ENCODE measurements around a stretch of chr7.

DNA sequence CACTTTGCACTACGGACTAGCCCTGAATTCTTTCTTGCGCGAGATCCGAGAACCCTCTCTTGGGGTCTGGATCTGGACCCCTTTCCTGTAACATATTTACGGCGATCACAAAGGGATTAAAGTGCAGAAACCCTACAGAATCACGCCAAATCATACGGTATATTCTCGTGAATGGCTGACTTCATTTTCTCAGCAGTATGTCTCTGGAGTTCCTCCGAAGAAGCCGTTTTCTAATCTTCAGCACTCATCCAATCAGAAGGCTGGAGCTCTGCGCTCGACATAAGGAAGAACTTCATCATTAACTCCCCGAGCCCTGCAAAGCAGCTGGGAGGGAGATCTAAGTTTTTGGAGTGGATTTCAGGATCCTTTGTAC, 40.8 kb upstream of the SDK1 start:
- PRO-cap, result no peak

DNA sequence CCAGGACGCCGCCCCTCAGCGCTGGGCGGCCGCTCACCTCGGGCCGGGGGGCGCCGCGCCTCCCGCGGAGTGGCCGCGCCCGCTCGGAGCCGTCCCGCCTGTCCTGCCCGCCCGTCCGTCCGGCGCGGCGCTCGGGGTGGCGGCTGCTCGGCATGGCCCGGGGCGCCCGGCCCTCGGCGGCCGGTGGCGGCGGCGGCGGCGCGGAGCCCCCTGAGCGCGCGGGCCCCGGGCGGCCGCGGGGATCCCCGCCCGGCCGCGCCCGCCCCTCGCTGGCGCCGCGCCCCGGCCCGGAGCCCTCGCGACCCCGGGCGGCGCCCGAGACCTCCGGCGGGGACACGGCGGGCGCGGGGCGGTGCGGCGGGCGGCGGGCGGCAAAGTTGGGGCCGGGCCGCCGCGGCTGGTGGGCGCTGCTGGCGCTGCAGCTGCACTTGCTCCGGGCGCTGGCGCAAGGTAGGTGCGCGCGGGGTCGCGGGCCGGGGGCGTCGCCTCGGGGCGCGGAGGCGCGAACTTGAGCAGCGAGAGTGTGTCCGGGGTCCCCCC, 453 bp downstream of the SDK1 start:
- PRO-cap, result no peak

GRCh38 chr7:3481942-3482910, 181.2 kb downstream of the SDK1 start:
- PRO-cap, result no peak

- PRO-cap, result no peak
Measured at GRCh38 chr7:3861706-3862160, 560.7 kb downstream of the SDK1 start.

GRCh38 chr7:3866583-3867152, 565.6 kb downstream of the SDK1 start:
- PRO-cap, result no peak

DNA sequence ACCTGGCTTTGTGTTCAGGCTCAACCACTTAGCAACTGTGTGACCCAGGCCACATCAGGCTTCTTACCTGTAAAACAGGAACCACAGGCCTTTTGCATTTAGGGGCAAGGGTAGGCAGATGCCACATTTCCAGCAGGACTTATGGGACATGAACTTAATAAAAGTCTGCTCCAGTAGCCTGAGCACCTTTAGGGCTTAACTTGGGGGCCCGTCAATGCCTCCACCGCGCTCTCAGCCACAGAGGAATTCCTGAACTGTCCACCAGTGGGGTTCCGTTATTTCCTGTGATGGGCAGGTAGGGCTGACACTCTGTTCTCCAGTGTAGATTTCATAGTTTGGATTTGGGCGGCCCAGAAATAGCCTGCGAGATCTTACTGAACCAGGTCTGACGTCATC, 625.7 kb downstream of the SDK1 start:
- PRO-cap, result no peak

DNA sequence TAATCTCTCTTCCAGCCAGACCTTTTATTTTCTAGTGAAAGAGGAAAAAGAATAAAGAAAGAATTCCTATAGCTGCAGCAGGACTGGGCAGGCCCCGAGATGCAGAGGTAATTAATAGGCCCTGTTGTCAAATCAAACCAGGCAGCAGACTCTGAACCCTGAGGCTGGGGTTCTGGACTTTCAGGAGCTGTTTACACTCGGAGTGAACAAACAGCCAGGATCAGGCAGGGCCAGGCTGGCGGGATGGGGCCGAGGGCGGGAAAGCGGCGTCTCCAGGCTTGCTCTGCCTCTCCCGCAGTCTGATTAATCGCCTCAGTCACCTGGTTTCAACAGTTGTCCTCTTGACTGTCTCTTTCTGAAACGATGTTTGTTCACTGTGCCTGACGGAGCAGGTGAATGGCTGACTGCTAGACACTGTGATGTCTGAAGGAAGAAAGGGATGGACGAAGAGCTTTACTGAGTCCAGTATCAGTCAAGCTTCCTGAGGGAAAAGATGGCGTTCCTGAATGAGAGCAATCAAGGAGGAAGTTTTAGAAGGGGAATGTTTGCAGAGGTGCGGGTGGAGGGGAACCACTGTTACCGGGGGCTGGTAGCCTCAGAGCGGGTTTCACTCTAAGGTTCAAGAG, 675.3 kb upstream of the FOXK1 start:
- PRO-cap, result no peak

- PRO-cap, result no peak
Measured at GRCh38 chr7:4134016-4134498, 548.0 kb upstream of the FOXK1 start.

DNA sequence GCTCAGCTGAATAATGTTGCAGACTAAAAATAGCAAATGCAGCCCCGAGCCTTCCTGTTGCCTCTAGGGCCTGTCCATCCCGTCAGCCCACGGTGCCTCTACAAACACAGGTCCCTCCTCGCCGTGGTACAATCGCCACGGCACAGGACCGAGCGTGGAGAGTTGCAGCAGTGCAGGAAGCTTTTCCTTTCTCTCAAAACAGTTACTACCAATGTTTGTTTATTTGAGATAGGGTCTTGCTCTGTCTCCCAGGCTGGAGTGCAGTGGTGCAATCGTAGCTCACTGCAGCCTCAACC, 41.3 kb downstream of the FOXK1 start:
- PRO-cap, result no peak

GRCh38 chr7:4726458-4726899, 44.4 kb downstream of the FOXK1 start:
- PRO-cap, result no peak

- PRO-cap, result no peak
Measured at GRCh38 chr7:4734734-4735338, 40.6 kb upstream of the AP5Z1 start.

DNA sequence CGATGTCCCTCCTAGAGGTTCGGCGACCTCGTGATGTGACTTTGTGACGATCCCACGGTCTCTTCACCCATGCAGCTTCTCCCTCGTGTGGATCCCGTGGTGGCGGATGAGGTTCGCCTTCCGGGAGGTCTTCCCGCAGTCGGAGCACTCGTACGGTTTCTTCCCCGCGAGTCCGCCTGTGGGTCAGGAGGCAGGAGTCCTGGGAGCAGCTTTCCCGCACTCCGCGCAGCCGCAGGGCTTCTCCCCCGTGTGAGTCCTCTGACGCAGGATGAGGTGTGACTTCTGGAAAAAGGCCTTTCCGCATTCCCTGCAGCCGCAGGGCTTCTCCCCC, 68.9 kb upstream of the WIPI2 start:
- PRO-cap, result no peak

DNA sequence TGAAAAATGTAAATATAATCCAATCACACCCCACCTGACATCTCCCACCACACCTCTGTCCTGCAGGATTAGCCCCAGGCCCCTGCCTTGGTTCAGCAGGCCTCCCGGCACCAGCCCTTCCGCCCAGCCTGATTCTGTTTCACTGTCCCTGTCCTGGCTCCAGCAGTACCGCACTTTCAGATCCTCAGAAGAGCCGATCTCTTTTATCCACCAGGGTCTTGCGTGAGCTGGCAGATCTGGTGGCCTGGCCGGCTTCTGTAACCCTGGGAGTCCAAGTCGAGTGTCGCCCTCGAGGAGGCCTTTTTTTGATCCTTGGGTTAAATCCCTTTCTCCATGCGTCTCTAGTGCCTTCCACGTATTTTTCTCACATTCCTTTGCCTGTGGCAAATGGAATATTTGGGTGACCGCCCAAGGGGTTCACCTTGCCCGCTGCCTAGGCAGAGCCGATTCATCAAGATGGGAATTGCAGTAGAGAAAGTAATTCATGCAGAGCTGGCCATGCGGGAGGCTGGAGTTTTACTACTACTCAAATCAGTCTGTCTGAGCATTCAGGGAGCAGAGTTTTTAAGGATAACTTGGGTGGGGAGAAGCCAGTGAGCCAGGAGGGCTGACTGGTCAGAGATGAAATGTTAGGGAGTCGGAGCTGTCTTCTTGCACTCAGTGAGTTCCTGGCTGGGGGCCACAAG, 34.1 kb downstream of the WIPI2 start:
- PRO-cap, result no peak

GRCh38 chr7:5273568-5274388, 9.0 kb upstream of the SLC29A4 start:
- PRO-cap, result no peak

DNA sequence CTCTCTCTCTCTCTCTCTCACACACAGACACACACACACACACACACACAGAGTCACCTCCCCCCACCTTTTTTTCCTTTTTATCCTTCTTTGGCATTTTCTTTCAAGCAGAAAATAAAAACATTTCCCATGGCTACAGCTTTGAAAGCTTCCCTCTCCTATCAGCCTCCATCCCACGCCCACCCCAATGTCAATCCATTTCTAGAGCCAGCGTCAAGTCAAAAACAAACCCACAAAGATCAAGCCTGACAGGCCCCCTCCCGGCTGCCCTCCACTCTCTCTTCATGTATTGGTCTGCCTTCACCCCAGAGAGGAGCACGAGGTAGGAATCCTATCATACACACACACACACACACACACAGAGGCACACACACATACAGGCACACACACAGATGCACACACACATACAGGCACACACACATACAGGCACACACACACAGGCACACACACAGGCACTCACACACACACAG, 7.9 kb upstream of the TNRC18 start:
- PRO-cap, result no peak

DNA sequence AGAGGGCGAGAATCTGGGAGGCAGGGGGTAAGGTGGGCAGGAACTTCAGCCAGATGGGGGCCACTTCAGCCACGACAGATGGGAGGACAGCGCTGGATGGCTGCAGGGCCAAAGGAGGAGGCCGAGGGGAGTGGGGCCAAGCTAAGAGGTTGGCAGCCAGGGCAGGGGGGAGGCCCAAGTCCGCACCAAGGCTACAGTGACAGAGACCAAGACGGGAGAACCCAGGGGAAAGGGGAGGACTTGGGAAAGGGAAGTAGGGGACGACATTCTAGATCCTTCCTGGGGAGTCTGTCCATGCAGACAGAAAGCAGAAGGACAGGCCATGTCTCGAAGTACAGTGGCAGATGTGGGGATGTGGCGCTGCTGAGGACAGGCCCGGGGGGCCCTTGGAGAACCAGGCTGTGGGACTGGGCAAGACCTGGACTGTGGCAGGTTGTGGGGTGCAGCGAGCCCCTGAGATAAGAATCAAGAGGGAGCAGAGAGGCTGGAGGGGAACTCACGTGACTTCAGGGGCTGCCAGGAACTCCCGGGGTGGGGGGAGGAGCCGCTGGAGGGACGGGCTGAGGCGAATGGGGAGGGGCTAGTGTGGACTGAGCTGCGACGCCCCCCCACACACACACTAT, 21.6 kb downstream of the FBXL18 start:
- PRO-cap, result no peak

GRCh38 chr7:5520548-5520992, 7.0 kb upstream of the FBXL18 start:
- PRO-cap, result no peak

- PRO-cap, result no peak
Measured at GRCh38 chr7:5549132-5549820, 18.9 kb upstream of the ACTB start.

DNA sequence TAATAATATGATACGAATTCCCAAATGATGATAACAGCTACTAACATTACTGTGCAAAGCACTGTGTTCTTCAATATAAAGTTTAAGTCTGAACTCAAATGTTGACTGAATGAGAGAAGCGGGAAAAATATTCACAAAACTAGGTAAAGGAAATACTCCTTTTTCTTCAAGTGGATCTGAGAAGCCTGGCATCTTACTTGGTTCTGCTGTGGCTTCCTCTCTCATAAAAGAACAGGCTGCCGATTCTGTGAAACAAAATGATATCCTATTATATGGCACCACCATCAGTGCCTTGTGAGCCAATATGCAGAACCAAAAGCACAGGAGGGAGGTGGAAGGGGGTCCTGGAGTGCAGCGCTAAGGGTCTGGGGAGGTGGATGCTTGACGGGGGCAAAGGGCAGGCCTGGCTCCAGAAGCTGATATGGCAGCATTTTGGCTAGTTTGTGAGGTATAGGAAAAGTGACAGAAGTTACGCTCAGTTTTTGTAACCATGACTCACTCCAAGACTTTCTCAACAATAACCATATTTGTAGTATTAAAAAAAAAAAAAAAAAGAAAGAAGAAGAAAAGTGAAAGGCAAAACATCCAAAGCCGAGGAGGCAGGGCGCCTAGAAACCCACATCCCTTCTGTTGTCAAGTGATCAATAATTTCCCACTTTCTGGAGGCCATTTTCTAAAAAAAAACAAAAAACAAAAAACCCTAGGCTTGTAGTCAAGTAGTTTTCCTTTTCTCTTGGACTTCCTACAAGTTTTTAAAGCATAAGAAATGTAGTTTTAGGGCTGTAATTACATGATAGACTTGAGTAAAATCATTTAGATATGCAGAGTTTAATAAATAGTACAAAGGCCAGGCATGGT, 92.4 kb downstream of the RNF216 start:
- PRO-cap, result no peak

- PRO-cap, result no peak
Measured at GRCh38 chr7:5712557-5713022, 68.9 kb downstream of the RNF216 start.

Measured in left cardiac atrium (tissue), 1 donor.